Metastatic Breast Carcinoma in the Brain (tissue), 10 donors: ENCODE measurements around a stretch of chr16.

GRCh38 chr16:51403023-51403487 lies 252.0 kb upstream of the SALL1 start:
- PRO-cap, 10 experiments = no peak in any of the 10 experiments

- PRO-cap, 10 experiments = no peak in any of the 10 experiments
Measured at GRCh38 chr16:51450672-51451464, 299.8 kb upstream of the SALL1 start.

GRCh38 chr16:51526510-51527062 lies 375.5 kb upstream of the SALL1 start:
- PRO-cap, 10 experiments = no peak in any of the 10 experiments

DNA sequence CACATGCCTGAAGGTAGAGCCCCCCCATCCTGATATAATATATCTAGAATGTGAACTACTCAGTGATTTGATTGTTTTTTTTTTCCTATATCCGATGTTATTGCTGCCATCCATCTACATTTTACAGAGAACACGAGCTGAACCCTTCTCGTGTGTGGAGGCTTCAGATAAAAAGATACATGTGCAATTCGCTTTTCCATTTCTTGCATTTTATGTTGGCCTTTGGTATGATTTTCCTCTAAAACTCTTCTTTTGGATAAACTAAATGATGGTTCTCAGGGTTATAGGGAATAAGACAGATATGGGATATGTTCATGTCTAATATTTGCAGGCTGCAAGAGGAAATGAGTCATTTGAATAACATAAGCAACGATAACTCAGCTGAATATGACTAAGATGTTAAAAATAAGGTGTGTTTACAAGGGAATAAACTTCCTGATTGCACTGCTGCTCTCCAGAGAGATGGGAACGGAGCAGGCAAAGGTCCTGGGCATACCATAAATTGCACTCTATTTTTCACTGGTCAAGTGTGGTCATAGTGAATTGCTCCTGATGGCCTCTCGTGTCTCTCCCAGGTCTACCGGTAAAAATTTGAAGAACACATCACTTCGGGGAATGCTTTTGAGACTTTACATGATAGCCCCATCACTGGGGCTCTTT lies 666.2 kb downstream of the TOX3 start:
- PRO-cap, 10 experiments = no peak in any of the 10 experiments

DNA sequence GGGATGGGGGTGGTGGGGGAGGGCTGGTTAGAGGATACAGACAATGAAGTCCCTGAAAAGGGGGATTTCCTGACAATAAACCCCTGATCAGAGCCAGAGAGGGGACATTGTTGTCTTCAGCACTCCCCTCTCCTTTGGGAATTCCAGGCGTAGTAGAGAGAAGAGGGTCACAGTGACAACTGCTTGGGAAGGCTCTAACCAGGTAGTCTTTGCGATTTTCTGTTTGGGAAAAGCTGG lies 20.5 kb downstream of the TOX3 start:
- PRO-cap, 10 experiments = no peak in any of the 10 experiments

DNA sequence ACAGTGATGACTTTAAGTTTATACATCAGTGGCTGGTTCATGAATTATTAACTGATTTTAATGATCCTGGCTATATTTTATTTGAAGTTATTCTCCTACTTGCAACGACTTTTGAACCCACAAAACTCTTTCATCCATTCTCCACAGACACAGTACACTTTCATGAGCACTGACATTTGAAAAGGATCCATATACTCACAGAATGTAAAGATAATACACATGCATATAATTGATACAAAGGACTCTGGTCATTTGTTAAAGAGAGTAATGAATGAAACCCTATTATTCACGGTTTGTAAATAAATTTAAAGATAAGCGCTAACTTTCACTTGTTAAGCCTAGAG lies 3.3 kb downstream of the TOX3 start:
- PRO-cap, 10 experiments = no peak in any of the 10 experiments

GRCh38 chr16:52679943-52680235 lies 132.9 kb upstream of the TOX3 start:
- PRO-cap, 10 experiments = peak in 2 of 10 experiments; most common plus-strand start chr16:52680005 (in 2)

- PRO-cap, 10 experiments = peak in 2 of 10 experiments; most common minus-strand start chr16:53045724 (in 1)
Measured at GRCh38 chr16:53045464-53046156, 7.1 kb downstream of the CHD9NB start.

DNA sequence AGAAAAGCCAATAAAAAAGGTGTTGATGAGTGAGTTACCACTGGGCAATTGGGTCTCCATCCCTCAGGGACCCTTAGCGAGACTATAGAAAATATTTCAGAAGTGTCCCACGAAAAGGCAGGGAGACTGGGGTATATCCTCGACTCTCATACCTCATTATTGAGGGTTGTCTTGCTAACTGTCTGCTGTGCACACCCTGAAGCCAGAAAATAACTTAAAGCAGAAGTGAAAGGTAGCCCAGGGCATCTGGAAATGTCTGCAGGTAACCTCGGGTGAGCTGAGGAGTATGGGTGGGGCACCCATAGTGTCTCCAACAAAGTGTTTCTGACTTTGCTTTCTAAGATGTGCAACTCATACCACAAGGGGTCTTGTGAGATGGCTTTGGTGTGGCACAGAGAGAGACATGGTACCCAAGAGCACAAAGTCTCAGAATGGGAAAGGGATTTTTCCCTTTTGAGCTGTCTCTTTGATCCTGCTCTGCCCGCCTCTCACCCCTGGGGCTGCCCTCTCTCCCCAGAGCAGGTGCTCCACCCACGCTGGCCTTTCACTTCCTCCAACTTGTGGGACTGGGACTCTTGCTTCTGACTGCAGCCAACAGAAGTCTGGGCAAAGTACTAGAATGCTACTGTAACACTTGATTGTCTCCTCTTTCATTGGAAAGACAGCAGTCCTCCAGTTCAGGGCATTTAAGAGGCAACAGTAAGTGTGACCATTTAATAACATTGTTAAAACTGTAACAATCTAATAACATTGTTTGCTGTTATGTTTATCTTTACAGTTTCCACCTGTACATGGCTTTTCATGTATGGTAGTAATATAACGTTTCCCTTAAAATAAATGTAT lies 7.0 kb downstream of the CHD9 start:
- PRO-cap, 10 experiments = no peak in any of the 10 experiments

GRCh38 chr16:53071606-53072642 lies 17.1 kb downstream of the CHD9 start:
- PRO-cap, 10 experiments = no peak in any of the 10 experiments

GRCh38 chr16:53139524-53139887 lies 84.7 kb downstream of the CHD9 start:
- PRO-cap, 10 experiments = no peak in any of the 10 experiments

DNA sequence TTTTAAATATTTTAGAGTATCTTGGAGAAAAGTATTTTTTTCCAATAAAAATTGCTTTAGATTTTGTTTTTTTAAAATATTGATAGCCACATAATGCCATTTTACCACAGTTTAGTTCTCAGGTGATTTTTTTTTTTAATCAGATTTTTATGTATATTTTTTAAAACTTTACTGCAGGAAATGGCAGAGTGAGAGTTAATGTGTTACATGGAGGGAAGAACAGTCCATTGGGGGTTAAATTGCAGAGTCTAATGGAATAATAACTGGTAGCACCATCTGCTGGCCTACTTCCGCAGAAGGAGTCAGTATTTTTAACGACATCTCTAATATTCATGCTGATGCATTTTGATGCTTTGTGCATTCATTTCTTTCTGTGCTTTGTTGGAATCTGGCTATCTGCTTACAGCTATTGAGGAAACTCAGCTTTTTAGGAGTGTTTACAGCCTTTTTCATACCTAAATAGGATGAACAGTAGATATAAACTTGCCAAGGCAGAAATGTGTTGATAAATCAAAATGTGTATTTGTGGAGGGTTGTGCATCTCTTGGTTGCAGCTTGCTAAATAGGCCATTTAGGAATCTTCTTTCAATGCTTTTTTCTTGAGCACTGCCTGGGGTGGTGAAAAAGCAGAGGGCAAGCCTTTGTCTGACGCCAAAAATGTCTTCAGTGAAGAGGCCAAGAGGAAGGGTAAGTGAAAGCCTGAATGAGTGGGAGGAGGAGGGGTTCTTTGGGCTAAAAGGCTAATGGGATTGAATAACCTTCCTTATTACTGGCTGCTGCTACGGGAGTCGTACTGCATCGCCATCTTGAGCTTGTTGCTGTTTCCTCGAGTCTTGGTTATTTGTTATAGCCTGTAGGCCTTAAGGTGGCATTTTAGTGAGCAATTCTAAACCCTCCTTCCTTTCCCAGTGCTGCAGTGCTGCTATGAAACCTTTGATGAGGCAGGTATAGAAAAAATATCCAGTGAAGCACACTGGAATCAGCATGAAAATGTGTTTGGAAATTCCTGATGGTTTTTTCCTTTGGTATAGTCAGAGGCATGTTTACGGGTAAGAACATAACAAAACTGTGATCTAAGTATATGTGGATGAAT lies 153.2 kb downstream of the CHD9 start:
- PRO-cap, 10 experiments = peak in 1 of 10 experiments; most common minus-strand start position 808 of the sequence (in 1)

DNA sequence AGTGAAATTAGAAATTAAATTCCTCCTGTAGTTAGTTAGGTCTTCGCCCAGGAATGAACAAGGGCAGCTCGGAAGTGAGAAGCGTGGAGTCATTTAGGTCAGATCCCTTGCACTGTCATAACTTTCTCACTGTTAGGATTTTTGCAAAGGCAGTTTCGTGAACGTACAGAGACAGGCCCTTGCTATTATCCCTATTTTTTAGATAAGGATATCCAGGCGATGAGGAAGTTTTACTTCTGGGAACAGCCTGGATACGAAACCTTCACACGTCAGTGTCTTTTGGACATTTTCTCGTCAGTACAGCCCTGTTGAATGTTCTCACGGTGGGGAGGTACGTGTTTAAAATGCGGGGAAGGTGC lies 346 bp upstream of the RBL2 start:
- PRO-cap, 10 experiments = no peak in any of the 10 experiments

DNA sequence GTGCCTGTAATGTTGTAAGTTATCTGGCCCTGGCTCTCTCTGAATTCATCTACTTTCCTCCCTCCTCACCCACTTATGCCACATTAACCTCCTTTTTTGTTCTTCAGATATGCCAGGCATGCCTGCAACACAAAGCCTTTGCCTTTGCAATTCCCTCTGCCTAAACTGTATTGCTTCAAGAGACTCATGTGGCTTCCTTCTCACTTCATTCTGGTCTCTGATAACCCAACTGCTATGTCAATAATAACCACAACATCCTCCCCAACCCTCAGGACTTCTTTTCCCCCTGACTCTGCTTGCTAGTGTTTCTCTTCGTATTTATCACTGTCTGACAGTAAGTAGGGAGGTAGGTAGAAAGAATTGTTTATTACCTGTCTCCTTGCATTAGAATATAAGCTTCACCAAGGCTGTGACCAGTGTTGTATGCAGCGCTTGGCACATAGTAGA lies 22.3 kb downstream of the RBL2 start:
- PRO-cap, 10 experiments = no peak in any of the 10 experiments

- PRO-cap, 10 experiments = no peak in any of the 10 experiments
Measured at GRCh38 chr16:53480373-53480768, 22.6 kb downstream of the AKTIP start.

- PRO-cap, 10 experiments = no peak in any of the 10 experiments
Measured at GRCh38 chr16:53498892-53499316, 4.1 kb downstream of the AKTIP start.

DNA sequence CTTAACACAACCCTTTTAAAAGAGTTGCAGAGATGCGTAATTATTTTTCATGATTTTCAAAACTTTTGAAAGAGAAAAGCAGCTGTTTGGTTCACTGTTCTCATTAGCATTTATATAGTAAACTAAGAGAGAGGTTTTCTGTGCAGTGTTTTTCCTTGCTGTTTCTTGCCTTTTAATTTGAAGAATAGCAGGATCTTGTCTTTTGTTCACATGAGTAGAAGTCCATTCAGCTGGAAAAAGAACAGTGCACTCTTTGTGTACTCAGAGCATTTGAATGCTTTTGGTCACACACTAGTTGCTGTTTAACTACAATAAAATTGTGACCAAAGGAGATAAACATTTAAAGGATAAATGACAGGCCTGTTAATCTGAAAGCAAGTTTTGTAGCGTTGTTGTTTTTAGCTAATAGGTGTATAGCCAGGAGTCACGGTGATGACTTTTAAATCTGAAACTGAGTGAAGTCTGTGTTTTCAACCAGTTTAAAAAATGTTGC lies 52.7 kb downstream of the FTO start:
- PRO-cap, 10 experiments = peak in 1 of 10 experiments; most common plus-strand start position 405 of the sequence (in 1); most common minus-strand start position 174 of the sequence (in 1)

DNA sequence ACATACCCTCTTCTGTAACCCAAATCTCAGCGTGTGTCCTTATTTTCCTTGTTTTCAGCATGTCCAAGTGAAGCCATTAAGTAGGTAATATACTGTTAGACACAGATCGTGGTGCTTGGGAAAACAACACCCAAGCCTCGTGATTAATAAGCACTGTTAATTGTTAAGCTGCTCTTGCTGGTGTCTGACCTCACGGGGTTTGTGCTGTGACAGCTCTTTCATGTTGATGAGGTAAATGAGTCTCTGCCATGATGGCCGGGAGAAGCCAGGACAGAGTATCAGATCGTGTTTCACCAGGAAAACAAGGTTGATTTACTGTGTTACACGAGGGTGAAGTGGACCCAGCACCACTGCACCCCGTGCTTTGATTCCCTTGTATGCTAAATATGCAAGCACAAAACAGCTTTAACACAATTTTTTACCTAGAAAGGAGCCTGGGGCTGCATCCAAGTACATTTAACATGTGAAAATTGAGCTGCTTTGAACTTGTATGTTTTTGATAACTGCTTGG lies 287.3 kb downstream of the FTO start:
- PRO-cap, 10 experiments = peak in 1 of 10 experiments; most common minus-strand start position 379 of the sequence (in 1)

- PRO-cap, 10 experiments = no peak in any of the 10 experiments
Measured at GRCh38 chr16:54125111-54125447, 161.5 kb downstream of the IRX3 start.

GRCh38 chr16:54141479-54141993 lies 145.1 kb downstream of the IRX3 start:
- PRO-cap, 10 experiments = no peak in any of the 10 experiments